HCT116 (cell line): ENCODE measurements around a stretch of chr20.

DNA sequence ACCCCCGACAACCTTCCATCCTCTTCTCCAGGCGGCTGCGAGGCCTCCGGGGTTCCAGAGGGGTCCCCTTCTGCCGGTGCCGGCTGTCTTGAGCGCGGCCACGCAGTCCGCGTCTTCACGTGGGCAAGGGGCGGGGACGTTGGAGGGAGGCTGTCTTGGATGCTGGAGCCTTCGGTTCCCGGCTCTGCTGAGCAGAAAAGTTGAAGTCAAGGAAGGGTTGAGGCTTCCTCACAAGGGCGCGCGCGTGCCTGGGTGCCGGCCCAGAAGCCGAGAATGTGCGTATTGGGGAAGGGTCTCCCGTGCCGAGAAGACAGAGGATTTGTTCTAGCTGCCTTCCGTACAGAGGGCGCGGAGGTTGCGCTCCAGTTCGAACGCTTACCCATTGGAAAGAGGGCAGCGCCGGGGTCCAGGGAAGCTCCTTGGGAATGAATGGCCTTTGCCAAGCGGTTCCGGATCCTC is 2.3 kb upstream of the TFAP2C start:
- RRBS = 95% methylated on average over 3 of the region's 35 CpGs

- RRBS = no CpG with 5 or more reads among the region's 19 CpGs
Measured at GRCh38 chr20:56721868-56722659, 93.0 kb downstream of the TFAP2C start.

DNA sequence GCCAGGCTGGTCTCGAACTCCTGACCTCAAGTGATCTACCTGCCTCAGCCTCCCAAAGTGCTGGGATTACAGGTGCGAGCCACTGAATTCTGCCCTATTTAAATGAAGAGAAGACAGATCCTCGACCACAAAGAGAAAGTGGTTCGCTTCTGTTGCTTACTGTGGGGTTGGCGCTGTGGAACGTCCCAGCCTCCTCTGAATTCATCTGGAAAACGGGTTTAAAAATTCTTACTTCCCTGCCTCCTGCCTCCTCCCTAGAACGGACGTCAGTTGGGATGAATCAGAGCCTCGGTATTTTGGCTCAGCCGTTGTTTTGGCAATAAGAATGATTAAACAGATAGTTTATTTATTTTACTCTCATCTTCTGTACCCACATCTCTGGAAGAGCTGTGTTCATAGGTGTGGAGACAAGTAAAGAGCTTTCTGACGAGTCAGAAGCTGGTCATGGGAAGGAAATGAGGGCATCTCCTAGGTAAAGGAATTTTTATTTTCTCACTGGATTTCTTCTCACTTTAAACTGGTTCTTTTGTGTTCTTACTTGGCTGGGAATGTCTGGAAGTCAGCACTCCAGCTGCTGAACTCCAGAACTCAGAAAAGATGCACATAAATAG is 158.5 kb downstream of the TFAP2C start:
- RRBS = no CpG with 5 or more reads among the region's 12 CpGs

- RRBS = no CpG with 5 or more reads among the region's 8 CpGs
Measured at GRCh38 chr20:57109058-57109371, 157.4 kb downstream of the BMP7 start.

- RRBS = no CpG with 5 or more reads among the region's 10 CpGs
Measured at GRCh38 chr20:57326527-57327403, 2.8 kb upstream of the SPO11 start.

DNA sequence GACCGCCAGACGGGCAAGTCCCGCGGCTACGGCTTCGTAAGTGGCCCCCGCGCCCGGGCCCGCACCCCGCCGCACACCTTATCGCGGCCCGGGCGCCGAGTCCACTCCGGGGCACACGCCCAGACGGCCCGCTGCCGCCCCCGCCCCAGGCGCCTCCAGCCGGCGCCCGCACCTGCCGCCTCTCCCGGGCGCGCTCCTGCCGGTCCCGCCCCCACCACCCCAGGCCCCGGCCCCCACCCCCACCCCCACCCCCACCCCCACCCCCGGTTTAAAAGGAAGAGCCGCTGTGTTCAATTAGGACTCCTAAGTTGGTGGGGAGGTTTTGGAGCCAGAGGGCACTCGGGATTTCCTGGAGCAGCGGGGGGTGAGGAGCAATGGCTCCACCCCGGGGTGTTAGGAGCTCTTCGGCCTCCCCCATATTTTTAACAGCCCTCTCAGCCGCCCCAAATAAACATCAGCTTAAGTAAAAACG is 623 bp downstream of the RBM38 start:
- RRBS = 2% methylated on average over 15 of the region's 42 CpGs

DNA sequence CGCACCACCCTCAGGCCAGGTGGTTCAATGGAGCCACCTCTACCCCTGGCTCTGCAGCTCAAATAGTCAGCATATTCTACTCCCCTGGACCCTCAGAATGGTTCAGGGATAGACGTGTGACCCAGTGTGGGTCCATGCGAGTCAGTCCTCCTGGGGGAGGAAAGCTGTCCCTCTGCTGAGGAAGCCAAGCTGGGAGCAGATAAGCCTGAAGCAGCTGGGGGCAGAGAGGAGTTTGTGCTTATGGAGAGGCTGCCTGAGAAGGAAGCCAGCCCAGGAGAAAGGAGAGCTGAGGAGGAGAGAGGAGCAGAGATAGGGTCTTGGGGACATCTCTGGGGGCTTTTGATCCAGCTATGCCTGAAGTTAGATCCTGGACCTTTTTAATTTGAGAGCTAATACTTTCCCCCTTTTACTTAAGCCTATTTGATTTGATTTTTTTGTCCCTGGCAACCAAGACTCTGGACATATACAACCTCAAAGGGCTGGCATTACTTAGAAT is 21.5 kb downstream of the RBM38 start:
- RRBS = no CpG with 5 or more reads among the region's 3 CpGs

DNA sequence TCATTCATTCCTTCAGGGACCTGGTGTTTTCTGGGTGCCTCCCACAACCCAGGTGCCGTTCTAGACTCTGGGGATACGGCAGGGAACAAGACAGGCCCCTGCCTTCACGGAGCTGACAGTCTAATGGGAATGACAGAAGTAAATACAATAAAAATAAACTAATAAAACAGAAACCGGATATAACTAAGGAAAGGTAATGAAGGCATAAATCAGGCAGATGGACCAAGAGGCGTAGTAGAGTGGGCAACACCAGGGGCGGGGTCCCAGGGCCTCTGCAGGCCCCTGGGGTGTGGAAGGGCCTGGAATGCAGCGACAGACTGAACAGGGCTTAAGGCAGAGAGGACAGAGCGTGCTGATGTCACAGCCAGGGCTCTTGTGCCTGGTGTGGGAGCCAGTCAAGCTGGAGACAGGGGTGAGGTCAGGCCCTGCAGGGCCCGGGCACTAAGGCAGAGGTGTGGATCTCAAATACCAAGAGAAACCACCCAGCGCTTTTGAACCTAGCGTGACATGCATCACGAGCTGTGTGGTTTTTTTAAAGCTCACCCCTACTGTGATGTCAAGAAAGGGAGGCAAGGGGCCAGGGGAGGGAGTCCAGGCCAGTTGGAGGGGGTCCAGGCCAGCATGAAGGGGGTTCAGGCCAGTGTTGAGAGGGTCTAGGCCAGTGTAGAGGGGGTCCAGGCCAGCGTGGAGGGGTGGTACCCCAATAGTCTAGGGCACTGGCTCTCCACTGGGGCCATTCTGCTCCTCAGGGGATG is 42.3 kb downstream of the RBM38 start:
- RRBS = no CpG with 5 or more reads among the region's 13 CpGs

GRCh38 chr20:57481756-57482363 is 43.1 kb downstream of the CTCFL start:
- RRBS = no CpG with 5 or more reads among the region's 8 CpGs

- RRBS = no CpG with 5 or more reads among the region's 17 CpGs
Measured at GRCh38 chr20:57482987-57483602, 41.8 kb downstream of the CTCFL start.

DNA sequence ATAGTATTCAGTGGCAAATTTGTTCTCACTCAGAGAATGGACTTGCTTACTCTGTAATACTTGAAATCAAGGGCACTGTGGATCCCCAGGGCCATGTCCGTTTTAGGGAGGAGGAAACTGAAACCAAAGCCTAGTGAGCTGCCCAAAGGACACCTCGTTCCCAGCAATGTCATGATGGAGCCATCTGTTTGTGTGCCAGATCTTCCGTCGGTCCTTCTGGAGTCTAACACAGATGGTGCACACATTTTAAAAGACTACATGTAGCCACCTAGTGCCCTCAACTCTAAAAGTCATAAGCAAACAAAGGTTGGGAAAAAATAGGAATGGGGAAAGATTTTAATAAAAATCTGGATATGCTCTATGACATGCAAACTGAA is 7.3 kb upstream of the PCK1 start:
- RRBS = no CpG with 5 or more reads among the region's 4 CpGs

DNA sequence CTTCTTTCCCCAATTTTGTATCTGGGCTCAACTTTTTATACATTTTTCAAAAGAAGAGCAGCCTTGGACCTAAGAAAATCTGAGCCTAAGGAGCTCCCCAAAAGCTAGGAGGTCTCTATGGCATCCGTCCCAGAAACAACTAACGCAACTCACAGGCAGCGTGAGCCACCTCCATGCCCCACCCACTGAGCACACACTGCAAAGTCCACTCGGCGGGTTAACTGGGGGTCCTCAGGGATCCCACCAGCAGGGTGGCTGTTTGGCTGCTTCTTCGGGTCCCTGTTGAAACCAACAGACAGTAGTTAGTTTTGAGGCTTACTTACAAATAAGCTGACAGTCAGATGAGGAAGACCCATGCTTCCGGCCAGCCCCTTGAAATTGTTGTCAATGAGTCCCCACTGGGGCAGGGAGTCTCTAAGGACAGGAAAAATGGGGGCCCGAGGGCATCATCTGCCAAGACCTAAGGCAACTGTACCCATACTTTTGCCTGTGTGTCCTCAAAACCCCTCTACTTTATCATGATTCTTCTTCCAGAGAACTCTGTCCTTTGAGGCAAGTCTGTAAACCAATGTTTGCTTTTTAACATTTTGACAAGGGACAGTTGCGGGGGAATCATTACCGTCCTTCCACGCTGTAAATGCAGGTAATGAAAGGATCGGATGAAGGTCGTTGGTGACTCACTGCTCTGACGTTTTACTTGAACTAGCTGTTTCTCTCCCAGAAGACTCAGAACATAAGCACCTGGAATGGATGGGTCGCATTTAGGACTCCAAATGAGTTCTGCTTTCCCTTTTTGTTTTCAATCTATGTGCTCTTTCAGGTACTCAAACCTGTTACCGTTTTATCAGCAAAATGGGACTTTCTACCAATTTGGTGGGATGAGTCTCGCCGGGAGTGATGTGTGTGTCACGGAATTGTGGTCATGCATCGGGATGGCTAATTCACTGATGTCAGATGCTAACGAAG is 2.1 kb upstream of the PCK1 start:
- RRBS = no CpG with 5 or more reads among the region's 21 CpGs

DNA sequence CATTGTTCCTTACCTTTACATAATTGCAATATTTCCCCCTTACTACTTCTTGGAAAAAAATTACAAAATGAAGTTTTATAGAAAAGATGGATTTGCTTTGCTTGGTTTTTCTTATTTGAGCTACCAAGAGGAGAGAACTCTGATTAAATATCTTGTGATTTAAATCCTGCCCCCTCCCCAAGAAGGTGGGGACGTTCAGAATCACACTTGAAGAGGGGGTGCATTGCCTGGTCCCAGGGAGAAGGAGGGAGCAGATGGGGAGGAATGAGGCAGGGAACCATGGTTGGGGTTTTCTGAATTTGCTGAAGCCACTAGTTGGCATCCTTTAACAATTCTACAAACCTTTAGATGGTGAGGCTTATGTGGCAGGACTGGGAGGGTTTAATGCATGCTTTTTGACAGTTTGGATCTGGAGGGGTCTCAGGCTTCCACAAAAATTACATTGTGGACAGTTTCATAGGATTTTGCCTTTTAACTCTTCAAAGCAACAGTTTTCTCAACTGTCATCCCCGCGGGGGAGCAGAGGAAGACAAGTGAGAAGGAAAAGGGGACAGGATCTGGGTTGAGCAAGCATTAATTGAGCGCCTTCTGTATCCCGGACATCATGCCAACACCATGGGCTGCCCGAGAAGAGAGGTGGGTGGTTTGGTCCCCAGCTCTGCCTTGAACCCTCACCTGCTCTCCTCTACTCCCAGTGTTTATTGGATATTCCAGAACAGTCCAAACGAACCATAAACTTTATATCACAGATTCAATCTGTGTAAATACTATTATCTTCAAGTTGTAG is 5.7 kb downstream of the PCK1 start:
- RRBS = no CpG with 5 or more reads among the region's 7 CpGs

GRCh38 chr20:57589800-57590441 is 29.0 kb downstream of the PCK1 start:
- RRBS = 76% methylated on average over 2 of the region's 13 CpGs

DNA sequence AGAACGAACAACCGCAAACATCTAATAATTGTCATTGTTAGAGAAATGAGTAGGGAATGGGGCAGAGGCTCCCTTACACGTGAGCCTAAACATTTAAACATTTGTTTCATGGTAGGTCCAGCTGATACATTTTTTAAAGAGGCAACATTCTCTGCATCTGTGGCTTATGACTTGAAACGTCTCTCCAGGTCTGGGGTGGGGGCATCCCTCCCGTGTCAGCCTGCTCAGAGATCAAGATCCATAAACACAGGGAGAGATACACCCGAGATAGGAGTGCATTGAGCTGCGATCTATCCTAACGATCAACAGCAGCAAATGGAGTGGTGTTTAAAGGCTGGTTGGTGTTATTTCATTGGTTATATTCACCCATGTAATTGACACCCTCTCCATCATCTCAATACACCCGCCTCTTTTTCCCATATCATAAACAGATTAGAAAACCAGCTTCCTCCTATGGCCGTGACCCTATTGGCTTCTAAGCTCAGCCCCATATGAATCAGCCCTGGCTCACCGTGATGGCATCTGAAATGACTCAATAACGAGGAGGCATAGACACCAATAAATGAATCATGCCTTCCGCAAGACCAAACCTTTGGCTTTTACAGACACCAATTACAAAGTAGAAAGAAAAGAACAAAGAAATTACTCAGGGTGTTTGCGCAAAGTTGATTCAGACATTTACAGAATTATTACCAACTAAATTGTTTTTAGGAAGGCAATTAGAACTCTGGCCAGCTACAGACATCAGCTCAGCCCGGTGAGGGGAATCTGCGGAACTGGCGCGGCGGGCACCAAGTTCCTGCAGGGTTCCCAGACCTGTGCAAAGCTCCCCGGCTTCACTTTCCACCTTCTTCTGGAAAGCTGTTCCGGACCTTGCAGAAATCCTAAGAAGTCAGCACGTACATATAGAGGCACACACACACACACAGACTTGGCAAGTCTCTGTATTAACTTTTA is 11.6 kb downstream of the PMEPA1 start:
- RRBS = 1% methylated on average over 6 of the region's 22 CpGs

DNA sequence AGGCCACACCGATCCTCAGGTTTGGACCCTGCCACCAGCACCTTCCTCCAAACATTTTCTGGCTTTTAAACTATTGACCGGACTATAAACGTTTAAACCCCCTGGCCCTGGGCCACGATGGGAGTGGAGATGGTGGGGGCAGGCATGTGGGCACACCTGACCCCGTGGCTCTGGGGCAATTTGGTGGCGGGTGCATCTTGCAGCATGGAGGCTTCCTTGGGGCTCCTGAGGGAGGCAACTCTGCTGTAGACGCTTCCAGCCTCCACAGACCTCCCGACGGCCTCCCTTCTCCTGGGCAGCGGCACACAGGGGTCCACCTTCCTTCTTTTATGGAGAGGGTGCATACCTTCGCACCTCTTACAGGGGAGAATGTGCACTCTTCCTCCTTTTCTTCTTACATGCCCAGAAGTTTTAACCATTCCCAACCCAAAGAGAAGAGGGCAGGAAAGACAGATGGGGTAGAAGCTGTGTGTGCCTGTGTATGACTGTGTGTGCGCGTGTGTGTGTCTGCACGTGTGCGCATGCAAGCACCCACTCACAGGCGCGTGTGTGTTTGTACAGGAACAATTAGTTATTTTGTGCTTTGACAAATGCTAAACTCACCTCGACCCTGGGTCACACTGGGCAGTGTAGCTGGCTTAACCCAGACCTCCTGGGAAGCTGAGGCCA is 5.0 kb downstream of the PMEPA1 start:
- RRBS = no CpG with 5 or more reads among the region's 18 CpGs

GRCh38 chr20:57748385-57749391 is 38.9 kb upstream of the PMEPA1 start:
- RRBS = 13% methylated on average over 9 of the region's 39 CpGs

GRCh38 chr20:57773942-57774322 is 64.1 kb upstream of the PMEPA1 start:
- RRBS = no CpG with 5 or more reads among the region's 7 CpGs

- RRBS = no CpG with 5 or more reads among the region's 4 CpGs
Measured at GRCh38 chr20:58098113-58098544, 52.6 kb upstream of the C20orf85 start.

DNA sequence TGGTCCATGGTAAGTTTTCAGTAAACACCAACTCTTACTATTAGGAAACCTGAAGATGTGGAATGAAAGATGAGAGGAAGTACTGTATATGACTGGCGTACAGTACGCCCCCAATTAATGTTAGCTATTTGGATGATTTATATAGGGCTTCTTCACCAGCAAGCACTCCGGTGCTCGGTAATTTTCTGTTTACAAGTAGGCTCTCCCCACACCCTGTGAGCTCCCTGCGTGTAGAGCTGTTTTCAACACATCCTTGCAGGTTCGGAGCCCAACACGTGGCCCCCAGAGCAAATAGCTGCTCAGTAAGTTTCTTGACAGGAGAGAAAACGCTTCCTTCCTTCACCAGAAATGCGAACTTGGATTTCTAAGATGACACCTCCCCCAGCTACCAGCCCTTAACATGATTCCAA is 1.3 kb upstream of the RAB22A start:
- RRBS = no CpG with 5 or more reads among the region's 9 CpGs